Transverse colon (tissue), 4 donors: ENCODE data around the gene NDST4.

DNA sequence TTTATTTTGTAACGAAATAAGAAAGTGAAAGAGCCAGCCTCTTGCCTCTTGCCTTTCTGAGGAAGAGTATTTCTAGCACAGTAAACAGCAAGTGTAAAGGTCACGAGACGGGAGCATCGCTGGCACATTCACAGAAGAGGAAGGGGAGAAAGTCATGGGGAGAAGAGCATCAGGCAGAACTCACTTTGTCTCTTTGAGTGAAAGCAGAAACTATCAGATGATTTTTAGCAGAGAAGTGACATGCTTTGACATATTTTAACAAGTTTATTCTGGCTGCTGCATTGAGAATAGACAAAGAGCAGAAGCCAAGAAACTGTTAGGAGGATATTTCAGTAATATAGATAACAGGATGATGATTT, 313.7 kb downstream of the CAMK2D start:
- PRO-cap: no peak
- RAMPAGE, long total RNA, 4 experiments: no peak in any of the 4 experiments

GRCh38 chr4:113452323-113453225, 309.0 kb downstream of the CAMK2D start:
- PRO-cap: no peak
- RAMPAGE, long total RNA, 4 experiments: no peak in any of the 4 experiments

DNA sequence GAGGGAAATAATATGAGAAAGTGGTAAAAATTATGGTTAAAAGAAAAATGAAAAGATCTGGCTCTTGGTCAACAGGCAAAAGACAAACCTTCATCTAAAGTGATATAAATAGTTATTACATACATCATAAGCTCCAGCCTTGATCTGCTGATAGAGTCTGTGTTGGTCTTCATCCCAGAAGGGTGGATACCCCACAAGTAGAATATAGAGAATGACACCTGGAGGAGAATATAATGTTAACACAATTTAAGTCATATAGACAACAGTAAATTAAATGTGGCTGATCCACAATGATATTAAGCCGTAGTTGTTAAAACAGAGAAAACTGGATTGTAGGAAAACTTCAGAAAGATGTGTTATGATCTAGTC, 244.1 kb downstream of the CAMK2D start:
- PRO-cap: no peak
- RAMPAGE, long total RNA, 4 experiments: start-site peak on the minus strand in 1 of 4 experiments, centred at position 174 of the sequence, 20 reads per replicate

- PRO-cap: no peak
- RAMPAGE, long total RNA, 4 experiments: start-site peak on the minus strand in 1 of 4 experiments, at chr4:113579472-113579557 at its widest, 8 reads per replicate
These were observed 182.0 kb downstream of the CAMK2D start for GRCh38 chr4:113579336-113580113.

DNA sequence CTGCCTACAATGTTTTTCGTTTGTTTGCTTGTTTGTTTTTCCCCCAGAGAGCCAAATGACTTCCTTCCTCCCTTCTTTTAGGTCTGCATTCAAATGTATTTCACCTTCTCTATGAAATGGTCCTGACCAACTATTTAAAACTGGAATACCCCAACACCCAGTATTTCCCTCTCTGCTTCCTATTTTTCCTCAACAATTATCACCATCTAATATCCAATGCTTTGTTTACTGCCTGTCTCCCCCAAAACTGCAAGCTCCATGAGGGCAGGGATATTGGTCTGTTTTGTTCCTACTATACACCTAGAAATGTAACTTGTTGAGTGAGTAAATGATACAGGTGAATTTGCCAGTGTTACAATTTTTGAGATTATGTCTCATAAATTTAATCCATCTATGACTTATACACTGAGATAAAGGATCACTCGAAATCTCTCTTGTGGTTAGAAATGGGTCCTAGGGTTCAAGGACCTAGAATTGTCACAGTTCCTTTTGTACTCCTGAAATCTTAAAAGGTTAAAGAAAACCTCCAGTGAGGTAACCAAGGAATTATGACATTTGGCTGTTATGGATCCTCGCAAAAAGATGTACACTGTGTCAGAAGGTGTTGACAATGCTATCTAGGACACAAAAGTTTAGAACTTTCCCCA, 103.0 kb downstream of the CAMK2D start:
- PRO-cap: no peak
- RAMPAGE, long total RNA, 4 experiments: start-site peak on the minus strand in 1 of 4 experiments, centred at position 253 of the sequence, 6 reads per replicate

DNA sequence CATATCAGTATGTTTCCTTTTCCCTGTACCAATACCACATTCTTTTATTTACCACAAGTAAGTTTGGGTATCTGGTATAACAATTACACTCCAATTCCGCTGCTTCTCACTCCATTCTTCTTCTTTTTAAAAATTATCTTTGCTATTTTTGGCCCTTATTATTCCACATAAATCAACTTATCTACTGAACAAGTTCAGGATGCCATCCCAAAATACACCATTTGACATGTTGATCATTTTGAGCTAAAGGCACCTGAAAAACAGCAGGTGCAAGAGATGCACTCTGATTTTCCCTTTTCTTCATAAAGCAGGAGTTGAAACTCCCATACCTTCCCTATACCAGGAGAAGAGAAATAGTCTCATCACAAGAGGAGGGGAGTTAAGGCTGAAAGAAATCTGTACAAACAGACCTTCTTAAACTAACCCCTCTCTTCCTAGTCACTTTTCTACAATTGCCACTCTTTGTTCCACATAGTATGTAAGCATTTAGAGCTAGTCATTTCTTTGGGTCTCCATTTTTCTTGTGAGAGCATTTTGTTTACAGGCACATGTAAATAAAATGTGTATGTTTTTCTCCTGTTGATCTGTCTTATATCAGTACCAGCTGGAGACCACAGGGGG, 47.2 kb downstream of the CAMK2D start:
- PRO-cap: no peak
- RAMPAGE, long total RNA, 4 experiments: start-site peak on the minus strand in 1 of 4 experiments, centred at position 355 of the sequence, 12 reads per replicate

- PRO-cap: no peak
- RAMPAGE, long total RNA, 4 experiments: no peak in any of the 4 experiments
These were observed at the start of gene NDST4 for GRCh38 chr4:115113353-115114228. TSS of gene NDST4 (minus strand) at chr4:115113620.

DNA sequence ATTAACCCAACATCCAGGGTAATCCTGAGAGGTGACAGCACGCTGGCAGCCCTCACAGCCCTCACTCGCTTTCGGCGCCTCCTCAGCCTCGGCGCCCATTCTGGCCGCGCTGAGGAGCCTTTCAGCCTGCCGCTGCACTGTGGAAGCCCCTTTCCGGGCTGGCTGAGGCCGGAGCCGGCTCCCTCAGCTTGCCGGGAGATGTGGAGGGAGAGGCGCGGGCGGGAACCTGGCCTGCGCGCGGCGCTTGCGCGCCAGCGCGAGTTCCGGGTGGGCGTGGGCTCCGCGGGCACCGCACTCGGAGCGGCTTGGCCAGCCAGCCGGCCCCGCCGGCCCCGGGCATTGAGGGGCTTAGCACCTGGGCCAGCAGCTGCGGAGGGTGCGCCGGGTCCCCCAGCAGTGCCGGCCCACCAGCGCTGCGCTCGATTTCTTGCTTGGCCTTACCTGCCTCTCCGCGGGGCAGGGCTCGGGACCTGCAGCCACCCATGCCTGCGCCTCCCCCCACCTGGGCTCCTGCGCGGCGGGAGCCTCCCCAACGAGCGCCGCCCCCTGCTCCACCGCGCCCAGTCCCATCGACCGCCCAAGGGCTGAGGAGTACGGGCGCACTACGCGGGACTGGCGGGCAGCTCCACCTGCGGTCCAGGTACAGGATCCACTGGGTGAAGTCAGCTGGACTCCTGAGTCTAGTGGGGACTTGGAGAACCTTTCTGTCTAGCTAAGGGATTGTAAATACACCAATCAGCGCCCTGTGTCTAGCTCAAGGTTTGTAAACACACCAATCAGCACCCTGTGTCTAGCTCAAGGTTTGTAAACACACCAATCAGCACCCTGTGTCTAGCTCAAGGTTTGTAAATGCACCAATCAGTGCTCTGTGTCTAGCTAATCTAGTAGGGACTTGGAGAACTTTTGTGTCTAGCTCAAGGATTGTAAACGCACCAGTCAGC, 87.2 kb downstream of the PRSS12 start:
- PRO-cap: bidirectional peak, plus-strand start at position 265 of the sequence, minus-strand start at position 239 of the sequence; bidirectional peak, plus-strand start at position 590 of the sequence, minus-strand start at position 504 of the sequence; unidirectional peak, minus-strand start at position 654 of the sequence
- RAMPAGE, long total RNA, 4 experiments: start-site peak on the minus strand in 2 of 4 experiments, centred at positions 510 to 512 of the sequence, 66 to 74 reads per replicate

- PRO-cap: bidirectional peak, plus-strand start at chr4:118279032, minus-strand start at chr4:118278983
- RAMPAGE, long total RNA, 4 experiments: start-site peak on the plus strand in 3 of 4 experiments, at chr4:118278915-118279198 at its widest, 6 to 45 reads per replicate
These were observed 73.8 kb downstream of the PRSS12 start for GRCh38 chr4:118278807-118279560.

DNA sequence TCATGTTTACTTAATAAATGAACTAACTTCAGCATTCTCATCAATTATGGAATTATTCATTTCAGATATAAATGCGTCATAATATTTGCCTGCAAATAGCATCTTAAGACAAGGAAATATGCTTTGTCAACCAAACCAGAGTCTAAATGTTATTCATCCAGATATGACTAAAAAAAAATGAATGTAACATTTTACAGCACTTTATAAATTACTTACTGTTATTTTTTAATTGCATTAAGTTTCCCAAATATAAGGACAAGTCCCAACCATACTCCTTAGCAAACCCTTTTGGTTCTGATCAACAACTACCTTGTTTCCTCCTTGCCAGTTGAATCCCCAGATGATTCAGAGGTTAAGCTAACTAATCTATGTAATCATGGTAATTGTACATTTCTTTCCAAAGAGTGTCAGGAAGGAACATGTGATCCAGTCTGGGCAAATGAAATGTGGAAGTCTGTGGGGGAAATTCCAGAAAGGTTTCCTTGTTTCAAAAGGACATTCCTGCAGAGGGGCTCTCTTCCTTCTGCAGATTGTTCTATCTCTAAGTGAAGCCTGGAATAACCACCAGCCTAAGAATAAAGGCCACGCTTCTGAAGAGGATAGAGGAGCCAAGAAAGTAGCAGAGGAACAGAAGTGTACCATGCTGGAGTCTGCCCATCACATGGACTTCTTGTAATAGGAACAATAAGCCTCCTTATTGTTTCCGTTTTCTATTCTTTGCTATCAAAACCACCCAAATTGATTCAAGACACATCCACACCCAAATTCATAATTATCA, 7.0 kb downstream of the PRSS12 start:
- PRO-cap: bidirectional peak, plus-strand start at position 400 of the sequence, minus-strand start at position 342 of the sequence
- RAMPAGE, long total RNA, 4 experiments: no peak in any of the 4 experiments

GRCh38 chr4:118889329-118889754, 688 bp downstream of the SYNPO2 start:
- PRO-cap: no peak
- RAMPAGE, long total RNA, 4 experiments: no peak in any of the 4 experiments

GRCh38 chr4:118904914-118905315, 16.3 kb downstream of the SYNPO2 start:
- PRO-cap: no peak
- RAMPAGE, long total RNA, 4 experiments: no peak in any of the 4 experiments

- PRO-cap: unidirectional peak, minus-strand start at chr4:118959793
- RAMPAGE, long total RNA, 4 experiments: no peak in any of the 4 experiments
These were observed 71.0 kb downstream of the SYNPO2 start for GRCh38 chr4:118959687-118960055.

DNA sequence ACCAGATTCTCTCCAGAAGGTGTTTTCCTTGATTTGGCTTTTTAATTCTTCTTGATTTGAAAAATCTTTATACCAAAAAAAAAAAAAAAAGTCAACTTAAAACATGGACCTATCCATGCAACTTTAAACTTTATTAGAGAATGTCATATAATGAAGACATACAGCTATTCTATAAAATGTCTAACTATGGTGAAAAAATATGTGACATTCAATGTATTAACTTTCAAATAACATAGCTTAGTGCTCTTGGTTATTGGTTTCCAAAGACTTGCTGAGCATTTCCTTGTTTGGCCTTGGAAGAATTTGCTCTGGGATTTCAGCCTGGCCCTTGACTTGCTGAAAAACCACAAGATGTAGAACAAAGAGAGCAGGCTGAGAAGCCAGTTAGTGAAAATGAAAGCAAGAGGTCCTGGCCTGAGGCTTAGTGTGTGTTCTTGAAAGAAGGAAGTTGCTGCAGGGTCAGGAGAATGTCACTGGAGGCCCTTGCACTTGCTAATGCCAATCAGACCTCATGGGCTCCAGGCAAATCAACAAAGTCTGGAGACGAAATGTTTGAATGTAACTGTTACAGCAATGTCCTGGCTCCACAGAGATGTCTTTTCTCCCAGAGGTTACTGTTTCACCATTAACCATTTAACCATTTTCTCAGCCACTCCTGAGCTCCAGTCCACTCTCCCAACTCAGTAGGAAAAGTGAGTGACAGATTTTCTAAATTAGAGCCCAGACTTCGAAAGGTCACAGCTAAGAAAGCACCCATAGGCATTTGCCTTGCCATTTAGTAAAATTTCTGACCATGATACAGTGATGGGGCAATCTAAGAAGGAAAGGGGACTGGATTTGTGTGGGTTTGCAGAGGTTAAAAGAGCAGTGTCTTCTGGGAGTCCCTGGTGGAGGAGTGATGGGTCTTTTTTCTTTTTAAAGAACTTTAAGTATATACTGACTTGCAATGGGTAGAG, 79.4 kb downstream of the SYNPO2 start:
- PRO-cap: no peak
- RAMPAGE, long total RNA, 4 experiments: no peak in any of the 4 experiments

- PRO-cap: no peak
- RAMPAGE, long total RNA, 4 experiments: no peak in any of the 4 experiments
These were observed 122.0 kb downstream of the SYNPO2 start for GRCh38 chr4:119010686-119011073.

GRCh38 chr4:119027790-119028200, 107.8 kb upstream of the MYOZ2 start:
- PRO-cap: no peak
- RAMPAGE, long total RNA, 4 experiments: no peak in any of the 4 experiments

GRCh38 chr4:119030921-119031618, 104.6 kb upstream of the MYOZ2 start:
- PRO-cap: no peak
- RAMPAGE, long total RNA, 4 experiments: no peak in any of the 4 experiments

GRCh38 chr4:119041849-119042361, 93.7 kb upstream of the MYOZ2 start:
- PRO-cap: no peak
- RAMPAGE, long total RNA, 4 experiments: no peak in any of the 4 experiments

DNA sequence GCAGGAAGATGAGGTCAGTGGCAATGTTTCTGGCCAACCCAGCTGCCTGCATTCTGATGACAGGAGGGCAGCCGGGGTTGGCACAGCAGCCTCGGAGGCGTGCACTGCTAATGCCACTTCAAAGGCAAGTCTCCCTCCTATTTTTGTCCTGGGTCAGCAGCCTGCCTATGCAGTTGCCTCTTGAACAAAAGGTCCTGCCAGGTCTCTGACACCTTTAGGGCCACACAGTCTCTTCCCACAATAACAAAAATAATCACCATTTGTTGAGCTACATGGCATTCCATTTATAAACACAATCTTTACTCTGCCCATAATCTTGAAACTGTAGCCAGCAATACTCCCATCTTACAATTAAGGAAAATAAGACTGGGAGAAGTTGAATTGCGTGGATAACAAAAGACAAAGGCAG, 89.3 kb upstream of the MYOZ2 start:
- PRO-cap: no peak
- RAMPAGE, long total RNA, 4 experiments: no peak in any of the 4 experiments

- PRO-cap: unidirectional peak, minus-strand start at chr4:119067827
- RAMPAGE, long total RNA, 4 experiments: no peak in any of the 4 experiments
These were observed 68.1 kb upstream of the MYOZ2 start for GRCh38 chr4:119067243-119068284.